Stomach (tissue), 7 donors: ENCODE results near the genes ZBTB32 and LIN37.

DNA sequence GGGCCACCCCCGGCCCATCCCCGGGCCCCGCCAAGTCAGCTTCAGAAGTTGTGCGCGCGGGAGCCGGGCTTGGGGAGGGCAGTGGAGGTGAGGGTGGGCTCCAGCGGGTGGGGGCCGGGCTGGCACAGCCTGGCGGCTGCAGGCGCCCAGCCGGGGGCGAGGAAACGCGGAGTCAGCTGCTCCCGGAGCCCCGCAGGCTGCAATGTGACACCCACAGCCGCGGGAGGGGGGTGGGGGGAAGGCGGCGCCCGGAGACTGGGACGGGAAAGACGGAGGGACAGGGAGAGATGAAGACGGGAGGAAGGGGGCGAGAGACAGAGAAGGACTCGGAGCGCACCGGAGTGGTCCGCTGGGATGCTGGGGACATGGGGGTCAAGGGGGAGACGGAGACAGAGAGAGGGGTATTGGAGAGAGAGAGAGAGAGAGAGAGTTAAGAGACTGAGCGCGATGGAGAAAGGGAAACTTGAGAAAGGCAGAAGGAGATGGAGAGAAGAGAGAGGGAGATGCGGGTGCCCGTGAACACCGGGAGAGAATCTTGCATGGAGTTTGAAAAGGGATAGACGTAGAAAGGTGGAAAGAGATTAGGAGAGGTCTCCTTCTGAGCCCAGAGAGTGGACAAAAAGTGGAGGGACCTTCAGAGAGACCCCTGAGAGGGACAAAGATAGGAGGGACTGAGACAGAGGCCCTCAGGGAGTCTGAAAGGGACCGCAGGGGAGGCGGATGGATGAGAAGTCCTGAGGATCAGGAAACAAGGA lies 862 bp downstream of the SCN1B start:
- PRO-cap, result bidirectional peak, plus-strand start at position 290 of the sequence, minus-strand start at position 199 of the sequence
- RAMPAGE, long total RNA, 5 experiments, result no peak in any of the 5 experiments
- RRBS, result 4% methylated on average over 25 of the region's 39 CpGs

DNA sequence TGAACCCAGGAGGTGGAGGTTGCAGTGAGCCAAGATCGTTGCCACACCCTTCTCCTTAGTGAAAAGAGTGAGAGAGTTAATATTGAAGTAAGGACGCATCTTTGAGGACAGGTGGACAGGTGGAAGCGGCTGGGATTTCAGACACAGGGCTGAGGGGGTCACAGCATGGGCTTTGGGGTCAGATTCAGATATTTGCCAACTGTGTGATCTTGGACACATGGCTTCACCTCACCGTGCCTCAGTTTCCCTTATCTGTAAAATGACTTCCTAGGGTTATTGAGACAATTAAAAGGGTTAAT lies 22.1 kb downstream of the HPN start:
- PRO-cap, result no peak
- RAMPAGE, long total RNA, 5 experiments, result no peak in any of the 5 experiments
- RRBS, result no CpG with 5 or more reads among the region's 4 CpGs

GRCh38 chr19:35136734-35137845 lies 1.5 kb upstream of the FXYD1 start:
- PRO-cap, result no peak
- RAMPAGE, long total RNA, 5 experiments, result no peak in any of the 5 experiments
- RRBS, result no CpG with 5 or more reads among the region's 22 CpGs

DNA sequence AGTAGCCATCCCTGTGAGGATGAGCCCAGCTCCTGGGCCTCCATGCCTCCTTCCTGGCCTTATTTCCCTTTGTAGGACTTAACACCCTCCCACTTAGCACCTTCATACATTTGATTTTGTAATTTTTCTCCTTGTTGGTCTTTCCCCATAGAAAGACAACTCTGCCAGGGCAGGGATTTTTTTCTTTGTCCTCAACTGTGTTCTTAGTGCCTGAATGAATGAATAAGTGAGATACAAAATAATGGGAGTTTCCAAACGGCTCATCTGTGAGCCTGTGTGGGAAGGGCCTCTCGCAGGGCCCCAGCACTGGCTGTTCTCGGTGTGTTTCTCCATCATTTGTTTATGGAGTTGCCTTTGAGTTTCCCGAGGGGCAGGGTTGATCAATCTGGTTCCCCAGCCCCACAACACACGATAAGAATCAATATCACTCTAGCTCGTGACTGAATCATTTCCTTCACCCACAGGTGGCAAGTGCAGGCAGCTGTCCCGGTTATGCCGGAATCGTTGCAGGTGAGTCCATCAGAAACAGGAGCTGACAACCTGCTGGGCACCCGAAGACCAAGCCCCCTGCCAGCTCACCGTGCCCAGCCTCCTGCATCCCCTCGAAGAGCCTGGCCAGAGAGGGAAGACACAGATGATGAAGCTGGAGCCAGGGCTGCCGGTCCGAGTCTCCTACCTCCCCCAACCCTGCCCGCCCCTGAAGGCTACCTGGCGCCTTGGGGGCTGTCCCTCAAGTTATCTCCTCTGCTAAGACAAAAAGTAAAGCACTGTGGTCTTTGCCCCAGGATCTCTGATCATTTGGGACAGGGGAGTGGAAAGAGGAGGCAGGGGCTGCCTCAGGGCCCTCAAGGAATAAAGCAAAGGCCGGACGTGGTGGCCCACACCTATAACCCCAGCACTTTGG lies 14.8 kb downstream of the FXYD5 start:
- PRO-cap, result no peak
- RAMPAGE, long total RNA, 5 experiments, result start-site peak on the plus strand in 1 of 5 experiments, centred at position 407 of the sequence, 8 reads per replicate
- RRBS, result no CpG with 5 or more reads among the region's 18 CpGs

DNA sequence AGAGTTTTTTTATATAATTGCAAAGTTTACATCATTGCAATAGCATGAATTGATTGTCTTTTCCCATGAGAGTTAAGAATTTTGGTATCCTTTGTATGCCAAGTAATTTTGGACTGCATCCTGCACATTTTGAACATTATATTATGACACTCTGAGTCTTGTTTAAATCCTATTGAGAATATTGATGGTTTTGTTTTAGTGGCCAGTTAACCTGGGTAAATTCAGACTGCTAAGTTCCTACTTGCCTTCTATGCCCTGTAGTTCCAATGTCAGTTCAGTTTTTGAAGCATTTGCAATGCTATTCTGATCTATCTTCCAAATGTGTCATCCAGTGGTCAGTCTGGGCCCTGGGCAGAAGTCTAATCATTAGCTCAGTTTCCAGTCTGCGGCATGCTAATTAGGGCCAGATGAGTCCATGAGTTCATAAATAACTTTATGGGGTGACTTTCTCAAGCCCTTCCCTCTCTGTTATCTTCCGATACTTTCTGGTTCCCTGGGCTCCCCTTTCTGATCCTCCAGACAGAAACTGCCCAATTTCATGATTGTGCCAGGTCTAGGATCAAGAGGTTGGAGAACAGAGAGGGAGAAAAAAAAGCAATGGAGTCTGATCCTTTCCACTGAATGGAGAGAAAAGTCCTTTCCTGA lies 32.8 kb downstream of the FAM187B start:
- PRO-cap, result no peak
- RAMPAGE, long total RNA, 5 experiments, result no peak in any of the 5 experiments
- RRBS, result no CpG with 5 or more reads among the region's 2 CpGs

DNA sequence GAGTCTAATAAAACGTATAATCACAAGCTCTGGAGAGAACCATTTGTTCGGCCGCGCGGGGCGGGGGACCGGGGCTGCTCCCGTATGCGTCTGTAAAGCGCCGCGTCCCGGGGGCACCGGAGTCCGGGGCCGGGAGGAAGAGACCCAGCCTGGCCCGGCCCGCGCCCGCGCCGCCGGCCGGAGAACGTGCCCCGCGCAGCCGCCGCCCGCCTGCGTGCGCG lies 913 bp upstream of the USF2 start:
- PRO-cap, result bidirectional peak, plus-strand start at position 110 of the sequence, minus-strand start at position 188 of the sequence
- RAMPAGE, long total RNA, 5 experiments, result start-site peak on the minus strand in 1 of 5 experiments, centred at position 169 of the sequence, 6 reads per replicate
- RRBS, result under 1% methylated on average over 16 of the region's 33 CpGs

DNA sequence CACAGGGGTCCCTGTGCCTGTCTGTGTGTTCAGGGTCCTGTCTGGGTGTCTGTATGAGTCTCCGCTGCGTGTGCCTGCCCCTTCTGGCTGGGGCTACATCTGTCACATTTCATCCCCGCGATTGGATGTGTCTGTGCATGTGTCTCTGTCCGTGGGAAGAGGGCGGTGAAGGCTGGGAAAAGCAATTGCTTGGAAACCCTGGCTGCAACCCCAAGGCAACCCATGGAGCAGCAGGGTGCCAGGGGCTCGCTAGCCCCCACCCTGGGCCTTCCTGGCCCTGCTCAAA lies 1.4 kb downstream of the MAG start:
- PRO-cap, result no peak
- RAMPAGE, long total RNA, 5 experiments, result no peak in any of the 5 experiments
- RRBS, result no CpG with 5 or more reads among the region's 7 CpGs

GRCh38 chr19:35436678-35437628 lies 11.1 kb upstream of the FFAR2 start:
- PRO-cap, result no peak
- RAMPAGE, long total RNA, 5 experiments, result no peak in any of the 5 experiments
- RRBS, result no CpG with 5 or more reads among the region's 15 CpGs

- PRO-cap, result no peak
- RAMPAGE, long total RNA, 5 experiments, result no peak in any of the 5 experiments
- RRBS, result no CpG with 5 or more reads among the region's 16 CpGs
These were observed 11.0 kb downstream of the FFAR2 start for GRCh38 chr19:35458761-35459688.

DNA sequence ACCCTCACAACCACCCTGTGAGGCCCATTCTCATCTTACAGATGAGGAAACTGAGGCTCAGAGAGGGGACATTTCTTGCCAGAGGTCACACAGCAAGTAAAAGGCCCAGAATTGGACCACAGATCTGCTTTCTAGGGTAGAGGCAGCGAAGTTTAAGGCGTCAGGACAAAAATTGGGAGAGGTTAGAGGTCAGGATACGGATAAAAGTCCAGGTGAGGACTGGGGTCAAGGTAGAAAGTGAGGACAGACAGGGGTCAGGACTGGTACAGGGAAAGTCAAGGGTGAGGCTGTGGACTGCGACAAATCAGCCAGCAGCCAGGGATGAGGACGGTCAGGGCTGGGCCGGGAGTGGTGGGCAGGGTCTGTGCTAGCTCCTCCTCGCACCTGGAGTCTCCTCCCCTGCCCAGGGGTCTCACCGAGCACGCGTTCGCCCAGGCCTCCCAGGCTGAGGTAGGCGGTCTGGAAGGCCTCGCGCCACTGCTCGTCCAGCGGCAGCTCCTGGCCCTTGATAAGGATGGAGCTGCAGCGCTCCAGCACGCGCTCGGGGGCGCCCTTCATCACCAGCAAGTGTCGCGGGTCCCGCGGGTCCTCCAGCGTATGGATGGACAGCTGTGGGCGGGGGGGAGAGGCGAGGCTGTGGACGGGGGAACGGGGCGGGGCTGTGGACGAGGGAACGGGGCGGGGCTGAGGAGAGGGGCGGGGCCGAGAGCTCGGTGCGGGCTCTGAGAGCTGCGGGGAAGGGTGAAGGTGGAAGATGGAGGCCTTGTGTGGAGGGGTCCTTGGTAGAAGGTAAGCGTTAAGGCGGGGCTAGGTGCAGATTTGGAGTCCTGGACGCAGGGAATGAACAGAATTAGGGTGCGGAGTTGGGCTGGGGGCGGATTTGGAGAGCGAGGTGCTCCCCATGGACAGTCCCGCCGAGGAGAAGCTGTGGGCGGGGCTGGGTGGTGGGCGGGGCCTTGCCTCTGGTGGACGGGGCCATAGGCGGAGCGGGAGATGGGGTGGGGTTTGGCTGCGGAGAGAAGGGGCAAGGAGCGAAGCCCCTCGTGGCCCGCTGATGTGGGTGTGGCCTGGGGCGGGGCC lies 5.9 kb downstream of the ATP4A start:
- PRO-cap, result no peak
- RAMPAGE, long total RNA, 5 experiments, result start-site peak on the minus strand in 1 of 5 experiments, centred at position 480 of the sequence, 300 reads per replicate
- RRBS, result no CpG with 5 or more reads among the region's 57 CpGs

DNA sequence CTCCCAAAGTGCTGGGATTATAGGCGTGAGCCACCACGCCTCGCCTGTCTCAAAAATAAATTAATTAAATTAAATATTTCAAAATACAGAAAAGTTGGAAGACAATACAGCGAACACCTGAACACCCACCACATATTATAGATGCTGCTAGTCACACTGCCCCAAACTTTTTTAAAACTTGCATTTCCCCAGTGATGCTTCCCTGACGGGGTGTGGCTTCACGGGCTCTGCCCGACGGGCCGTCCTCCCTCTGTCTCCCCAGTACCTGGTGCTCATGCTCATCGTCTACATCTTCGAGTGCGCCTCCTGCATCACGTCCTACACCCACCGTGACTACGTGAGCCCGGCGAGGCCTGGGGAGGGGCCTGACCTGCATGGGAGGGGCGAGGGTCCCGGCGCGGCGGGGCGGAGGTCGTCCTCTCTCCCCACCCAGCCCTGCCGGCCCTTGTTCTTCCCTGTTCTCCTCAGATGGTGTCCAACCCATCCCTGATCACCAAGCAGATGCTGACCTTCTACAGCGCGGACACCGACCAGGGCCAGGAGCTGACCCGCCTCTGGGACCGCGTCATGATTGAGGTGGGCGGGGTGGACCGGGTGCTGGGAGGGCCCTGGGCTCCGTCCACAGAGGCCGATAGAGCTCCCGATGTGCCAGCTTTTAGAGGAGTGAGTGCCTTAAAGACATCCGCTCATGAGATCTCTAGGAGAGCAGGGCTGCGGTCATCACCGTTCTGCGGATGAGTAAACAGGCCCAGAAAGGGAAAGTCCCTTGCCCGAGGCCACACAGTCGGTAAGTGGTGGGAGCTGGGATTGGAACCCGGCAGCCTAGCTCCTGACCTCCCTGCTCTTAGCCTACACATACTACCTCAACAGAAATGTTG lies 6.9 kb downstream of the UPK1A start:
- PRO-cap, result no peak
- RAMPAGE, long total RNA, 5 experiments, result no peak in any of the 5 experiments
- RRBS, result 3% methylated on average over 10 of the region's 43 CpGs

DNA sequence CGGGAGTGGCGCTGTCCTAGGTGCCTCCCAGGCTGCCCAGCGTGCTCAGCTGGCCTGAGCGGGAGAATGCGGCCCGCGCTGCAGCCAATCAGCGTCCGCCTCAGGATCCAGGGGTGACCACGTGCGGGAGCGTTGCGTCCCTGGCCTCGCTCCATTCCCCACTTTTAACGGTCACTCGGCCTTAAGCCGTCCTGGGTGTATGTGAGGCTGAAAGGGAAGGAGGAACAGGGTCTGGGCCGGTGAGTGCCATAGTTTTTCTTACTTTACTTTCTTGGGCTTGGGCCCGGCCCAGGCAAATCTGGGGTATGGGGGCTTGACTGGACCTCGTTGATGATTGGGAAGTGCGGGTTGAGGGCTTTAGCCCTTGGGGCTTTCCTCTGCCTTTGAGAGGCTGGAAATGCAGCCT lies at the start of gene ZBTB32:
Gene ZBTB32 (plus strand): TSS at position 174 of the 406 bp plus-strand sequence.
- PRO-cap, result no peak
- RAMPAGE, long total RNA, 5 experiments, result no peak in any of the 5 experiments
- RRBS, result no CpG with 5 or more reads among the region's 21 CpGs

DNA sequence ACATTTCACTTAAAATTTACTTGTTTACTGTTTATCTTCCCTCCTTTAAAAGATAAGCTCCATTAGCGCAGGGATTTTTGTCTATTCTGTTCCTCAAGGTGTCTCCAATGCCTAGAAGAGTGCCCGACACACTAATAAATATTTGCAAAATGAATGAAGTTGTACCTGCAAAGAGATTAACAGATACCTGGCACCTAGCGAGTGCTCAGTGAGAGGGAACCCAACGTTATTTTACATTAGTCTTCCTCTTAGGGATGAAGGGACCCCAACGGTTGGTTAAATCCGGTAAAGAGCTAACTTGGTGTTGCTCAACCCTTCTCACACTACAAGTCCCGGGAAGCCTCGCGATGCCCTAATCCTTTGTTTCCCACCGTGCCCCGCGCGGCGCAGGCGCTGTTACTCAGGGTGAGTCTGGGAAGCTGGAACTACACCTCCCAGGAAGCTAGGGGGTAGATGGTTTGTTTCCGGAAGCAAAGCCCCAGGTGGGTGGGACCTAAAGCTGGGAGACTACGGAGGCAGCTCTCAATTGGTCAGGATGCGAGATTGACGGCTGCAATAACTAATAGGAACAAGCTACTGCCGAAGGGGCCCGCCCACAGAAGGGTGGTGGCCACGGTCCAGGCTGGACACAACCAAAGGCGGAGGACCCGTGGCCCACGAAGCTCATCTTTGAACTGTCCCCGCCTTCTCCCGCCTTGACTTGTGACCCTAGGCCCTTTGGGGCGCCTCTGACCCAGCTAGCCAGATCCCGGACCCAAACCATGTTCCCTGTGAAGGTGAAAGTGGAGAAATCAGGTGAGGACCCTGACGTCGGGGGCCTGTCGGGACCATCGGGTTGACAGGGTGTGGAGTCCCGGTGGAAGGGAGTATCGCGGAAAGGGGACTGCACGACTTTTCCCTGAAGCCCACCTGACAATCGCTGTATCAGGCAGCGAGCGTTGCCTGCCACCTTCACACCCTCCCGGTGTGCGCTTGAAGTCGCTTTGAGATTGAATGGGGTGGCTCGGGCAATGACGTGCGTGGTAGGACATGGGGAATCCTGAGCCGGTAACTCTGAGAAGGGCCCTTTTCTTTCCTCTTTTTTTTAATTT lies at the start of gene LIN37:
Gene LIN37 (plus strand): TSS at position 613 of the 1,091 bp plus-strand sequence.
- PRO-cap, result bidirectional peak, plus-strand start at position 635 of the sequence, minus-strand start at position 325 of the sequence; unidirectional peak, minus-strand start at position 970 of the sequence
- RAMPAGE, long total RNA, 5 experiments, result start-site peak on the plus strand in 3 of 5 experiments, centred at positions 617 to 619 of the sequence, 13 to 153 reads per replicate
- RRBS, result 2% methylated on average over 19 of the region's 47 CpGs

- PRO-cap, result bidirectional peak, plus-strand start at chr19:35757550, minus-strand start at chr19:35757318; bidirectional peak, plus-strand start at chr19:35758195, minus-strand start at chr19:35757937
- RAMPAGE, long total RNA, 5 experiments, result no peak in any of the 5 experiments
- RRBS, result 5% methylated on average over 6 of the region's 37 CpGs
These were observed 530 bp upstream of the HSPB6 start for GRCh38 chr19:35757095-35758023.

GRCh38 chr19:35758404-35758845 lies 449 bp downstream of the PROSER3 start:
- PRO-cap, result no peak
- RAMPAGE, long total RNA, 5 experiments, result no peak in any of the 5 experiments
- RRBS, result no CpG with 5 or more reads among the region's 14 CpGs

DNA sequence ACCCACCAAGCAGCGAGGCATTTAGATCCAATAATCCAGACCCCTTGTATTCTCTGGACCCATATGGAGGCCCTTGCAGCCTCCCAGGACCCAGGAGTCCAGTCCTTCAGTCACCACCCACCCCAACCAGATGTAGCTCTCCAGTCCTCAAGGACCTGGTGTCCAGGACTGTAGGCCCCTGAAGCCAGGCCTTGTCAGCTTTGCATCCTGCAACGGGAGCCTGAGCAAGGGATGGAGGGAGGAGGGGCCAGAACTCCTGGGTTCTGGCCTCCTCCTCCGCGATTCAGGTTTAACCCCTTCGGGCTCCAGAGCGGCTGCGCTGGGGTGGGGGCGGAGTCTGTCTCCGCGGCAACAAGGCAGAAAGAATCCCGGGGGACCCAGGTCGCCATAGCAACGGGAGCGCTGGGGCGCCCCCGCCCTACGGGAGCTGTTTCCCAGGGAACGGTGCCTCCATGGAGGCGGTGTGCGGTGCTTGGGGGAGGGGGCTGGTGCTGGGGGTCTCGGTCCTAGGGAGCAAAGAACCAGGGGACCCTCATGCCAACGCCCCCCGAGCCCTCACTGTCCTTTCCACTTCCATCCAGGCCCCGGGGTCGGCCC lies 810 bp downstream of the APLP1 start:
- PRO-cap, result no peak
- RAMPAGE, long total RNA, 5 experiments, result no peak in any of the 5 experiments
- RRBS, result 5% methylated on average over 2 of the region's 25 CpGs

DNA sequence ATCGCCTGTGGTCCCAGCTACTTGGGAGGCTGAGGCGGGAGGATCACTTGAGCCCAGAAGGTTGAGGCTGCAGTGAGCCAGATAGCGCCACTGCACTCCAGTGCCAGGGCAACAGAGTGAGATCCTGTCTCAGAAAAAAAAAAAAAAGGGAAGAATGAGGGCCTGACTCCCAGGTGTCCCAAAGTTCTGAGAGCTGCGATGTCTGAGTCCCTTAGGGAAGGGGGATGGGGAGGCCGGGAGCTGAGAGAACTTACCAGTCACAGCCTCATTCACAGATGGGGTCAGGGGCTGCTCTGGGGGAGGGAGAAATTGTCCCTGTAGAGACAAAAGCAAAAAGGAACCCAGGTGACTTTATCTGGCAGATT lies 4.1 kb upstream of the HCST start:
- PRO-cap, result no peak
- RAMPAGE, long total RNA, 5 experiments, result no peak in any of the 5 experiments
- RRBS, result 20% methylated on average over 1 of the region's 5 CpGs

DNA sequence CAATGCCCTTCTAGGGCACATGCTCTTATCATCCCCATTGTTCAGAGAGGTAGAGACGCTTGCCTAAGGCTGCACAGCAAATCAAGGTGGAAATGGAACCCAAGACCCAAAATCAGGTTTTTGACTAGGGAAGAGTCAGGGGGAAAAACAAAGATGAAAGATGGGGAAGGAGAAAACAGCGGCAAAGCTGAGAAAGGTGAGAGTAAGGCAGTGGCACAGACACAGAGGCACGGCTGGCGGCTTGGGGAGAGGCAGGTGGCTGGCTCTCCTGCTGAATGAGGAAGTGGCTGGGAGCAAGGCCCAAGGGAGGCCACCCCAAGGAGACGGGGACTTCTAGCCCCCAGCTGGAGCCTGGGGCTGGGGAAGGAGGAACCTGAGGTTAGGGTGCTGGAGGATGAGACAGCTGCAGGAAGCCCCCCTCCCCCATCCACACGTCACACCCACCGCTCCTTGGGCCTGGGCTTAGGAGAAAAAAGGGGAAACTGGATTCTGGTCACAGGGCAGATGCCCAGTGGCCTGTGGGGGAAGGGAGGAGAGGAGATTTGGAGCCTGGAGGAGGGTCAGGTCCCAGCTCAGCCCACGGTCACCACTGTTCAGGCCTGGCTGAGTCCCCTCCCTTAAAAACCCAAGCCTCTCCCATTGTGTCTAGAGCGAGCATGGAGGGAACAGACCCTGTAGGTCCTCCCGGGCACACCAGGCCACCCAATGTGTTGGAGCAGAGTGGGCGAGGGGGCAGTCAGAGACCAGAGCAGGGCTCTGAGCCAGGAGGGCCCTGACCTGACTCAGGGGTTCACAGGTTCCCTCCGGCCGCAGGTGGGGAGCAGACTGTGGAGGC lies 1.2 kb upstream of the TYROBP start:
- PRO-cap, result unidirectional peak, plus-strand start at position 648 of the sequence
- RAMPAGE, long total RNA, 5 experiments, result no peak in any of the 5 experiments
- RRBS, result 65% methylated on average over 1 of the region's 13 CpGs

GRCh38 chr19:35931135-35932283 lies 4.7 kb upstream of the LRFN3 start:
- PRO-cap, result unidirectional peak, minus-strand start at chr19:35931461
- RAMPAGE, long total RNA, 5 experiments, result no peak in any of the 5 experiments
- RRBS, result 1% methylated on average over 20 of the region's 57 CpGs

- PRO-cap, result no peak
- RAMPAGE, long total RNA, 5 experiments, result no peak in any of the 5 experiments
- RRBS, result no CpG with 5 or more reads among the region's 11 CpGs
These were observed 4.2 kb downstream of the WDR62 start for GRCh38 chr19:36058686-36059466.